Measurements from ENCODE around the genes C2orf80 and IDH1.

DNA sequence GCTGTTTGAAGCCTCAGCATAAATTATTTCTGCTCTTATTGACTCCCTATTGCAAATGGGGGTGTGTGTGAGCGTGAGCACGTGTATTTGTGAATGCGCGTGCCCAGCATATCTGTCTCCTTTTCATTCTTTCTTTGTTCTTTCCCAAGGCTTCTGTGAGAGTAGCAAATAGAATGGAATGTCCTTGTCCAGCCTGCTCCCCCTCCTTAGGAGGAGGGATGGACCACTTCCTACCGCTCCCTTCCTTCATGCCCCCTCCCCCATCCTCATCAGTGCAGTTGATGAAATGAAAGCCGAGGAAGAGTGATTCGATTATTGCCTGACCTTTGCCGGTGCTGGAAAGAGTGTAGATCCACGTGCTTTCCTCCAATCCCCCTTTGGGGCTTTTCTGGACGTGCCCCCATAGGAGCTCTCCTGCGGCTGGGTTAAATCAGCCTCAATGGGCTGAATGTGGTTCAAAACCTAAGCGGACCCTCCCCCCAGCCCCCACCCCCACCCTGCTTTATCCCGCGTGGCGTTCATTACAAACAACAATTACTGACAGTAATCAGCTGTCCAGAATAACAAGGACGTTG, 102.0 kb downstream of the CPO start:
- PRO-cap: no peak

- PRO-cap: no peak
Measured at GRCh38 chr2:207141563-207141859, 24.2 kb downstream of the KLF7 start.

DNA sequence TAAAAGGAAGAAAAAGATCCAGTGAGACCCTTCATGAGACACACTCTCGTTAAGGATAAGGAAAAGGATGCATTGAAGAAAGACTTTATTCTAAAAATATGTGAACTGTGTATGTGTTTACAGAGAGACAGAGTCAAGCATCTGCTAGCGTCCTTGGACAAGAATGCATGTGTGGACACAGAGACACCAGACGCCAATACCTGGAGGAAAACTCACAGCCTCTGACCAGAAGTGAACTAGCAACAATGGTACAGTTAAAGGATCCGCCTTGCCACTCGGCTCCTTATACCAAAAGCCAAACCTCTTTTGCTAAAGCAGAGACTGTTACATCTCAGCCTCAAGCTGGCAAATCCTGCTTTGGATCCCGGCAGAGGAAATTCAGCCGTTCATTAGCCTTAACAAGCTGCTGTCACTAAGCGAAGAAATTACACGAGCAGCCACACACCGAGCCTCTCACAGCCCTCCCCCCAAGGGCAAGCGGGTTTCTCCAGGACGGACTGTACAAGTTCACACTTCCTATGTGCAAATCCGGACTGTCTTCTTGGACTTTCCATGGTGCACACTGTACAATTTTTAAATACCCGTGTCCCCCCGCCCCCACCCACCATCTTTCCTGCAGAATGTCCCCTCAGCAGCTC, 1.8 kb downstream of the KLF7 start:
- PRO-cap: bidirectional peak, plus-strand start at position 455 of the sequence, minus-strand start at position 166 of the sequence

DNA sequence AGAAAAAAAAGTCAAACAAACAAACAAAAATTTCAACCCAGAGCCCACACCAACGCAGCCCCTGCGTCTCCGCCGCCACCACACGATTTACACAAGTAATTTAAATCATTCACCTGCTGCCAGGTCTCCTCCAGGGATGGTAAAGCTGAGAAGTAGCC, 515 bp downstream of the KLF7 start:
- PRO-cap: no peak

GRCh38 chr2:207229017-207229535, 63.3 kb upstream of the KLF7 start:
- PRO-cap: no peak

- PRO-cap: no peak
Measured at GRCh38 chr2:207296527-207296985, 130.8 kb upstream of the KLF7 start.

DNA sequence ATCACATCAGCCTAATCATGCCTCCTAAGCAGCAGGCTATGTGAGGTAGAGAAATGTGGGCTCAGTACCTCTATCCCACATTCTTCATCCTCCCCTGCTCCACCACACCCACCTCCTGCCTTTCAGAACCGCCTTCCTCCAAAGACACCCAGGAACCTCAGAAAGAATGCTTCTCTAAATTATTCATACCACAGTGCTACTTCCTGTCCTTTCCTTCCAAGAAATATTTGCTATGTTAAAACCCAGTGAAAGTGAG, 24.1 kb upstream of the CREB1 start:
- PRO-cap: no peak

- PRO-cap: no peak
Measured at GRCh38 chr2:207515565-207516159, 14.1 kb upstream of the CREB1 start.

GRCh38 chr2:207743002-207744217, 26.3 kb downstream of the FZD5 start:
- PRO-cap: no peak

GRCh38 chr2:207744466-207745260, 25.0 kb downstream of the FZD5 start:
- PRO-cap: no peak

DNA sequence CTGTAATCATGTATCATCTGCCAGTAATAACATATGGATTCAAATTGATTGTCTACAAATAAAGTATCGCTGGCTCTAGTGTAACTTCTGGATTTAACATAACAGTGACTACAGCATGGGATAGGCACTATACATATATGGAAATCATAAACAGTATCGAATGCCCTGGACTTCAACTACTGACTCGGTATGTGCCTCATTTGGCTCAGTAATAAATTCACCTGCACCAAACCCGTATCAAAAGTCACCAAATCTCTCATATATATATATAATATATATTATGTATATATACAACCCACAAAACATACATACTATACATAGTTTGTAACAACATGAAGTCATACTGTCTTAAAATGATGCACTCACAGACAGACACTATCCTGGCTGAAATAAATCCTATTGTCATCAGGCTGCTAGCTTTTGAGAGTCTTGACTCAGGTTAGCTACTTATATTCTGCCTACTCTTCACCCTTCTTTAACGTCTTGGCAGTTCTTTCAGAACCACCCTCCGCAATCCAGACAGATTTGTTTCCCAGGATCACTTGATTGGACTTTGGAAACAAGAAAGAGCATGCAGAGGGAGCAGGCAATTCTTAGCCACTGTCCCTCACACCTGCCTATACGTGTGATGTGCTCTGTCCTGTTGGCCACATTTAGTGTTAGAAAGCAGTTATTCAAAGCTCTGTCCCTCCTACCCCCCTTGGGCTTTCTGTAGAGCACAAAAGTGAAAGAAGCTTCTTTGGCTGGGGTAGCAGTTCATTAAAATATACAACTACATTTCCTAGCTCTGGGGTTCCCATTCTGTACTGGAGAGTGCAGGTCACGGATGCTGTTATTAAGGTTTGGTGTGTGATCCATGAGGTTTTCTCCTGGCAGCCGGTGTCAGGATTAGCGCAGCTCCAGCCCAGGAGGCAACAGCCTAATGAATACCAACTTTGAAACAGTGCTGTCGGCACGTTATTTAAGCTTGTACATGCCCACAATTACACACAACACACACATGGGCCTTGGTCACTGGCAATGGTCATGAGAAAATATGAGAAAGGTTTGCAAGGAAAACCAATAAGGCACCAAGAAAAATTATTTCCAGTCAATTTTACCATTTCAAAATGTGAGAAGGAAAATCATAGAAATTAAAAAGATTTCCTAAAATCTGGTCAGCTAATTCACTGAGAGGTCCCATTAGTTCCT, 6.4 kb downstream of the FZD5 start:
- PRO-cap: no peak

GRCh38 chr2:207801045-207801766, 31.5 kb upstream of the FZD5 start:
- PRO-cap: no peak

DNA sequence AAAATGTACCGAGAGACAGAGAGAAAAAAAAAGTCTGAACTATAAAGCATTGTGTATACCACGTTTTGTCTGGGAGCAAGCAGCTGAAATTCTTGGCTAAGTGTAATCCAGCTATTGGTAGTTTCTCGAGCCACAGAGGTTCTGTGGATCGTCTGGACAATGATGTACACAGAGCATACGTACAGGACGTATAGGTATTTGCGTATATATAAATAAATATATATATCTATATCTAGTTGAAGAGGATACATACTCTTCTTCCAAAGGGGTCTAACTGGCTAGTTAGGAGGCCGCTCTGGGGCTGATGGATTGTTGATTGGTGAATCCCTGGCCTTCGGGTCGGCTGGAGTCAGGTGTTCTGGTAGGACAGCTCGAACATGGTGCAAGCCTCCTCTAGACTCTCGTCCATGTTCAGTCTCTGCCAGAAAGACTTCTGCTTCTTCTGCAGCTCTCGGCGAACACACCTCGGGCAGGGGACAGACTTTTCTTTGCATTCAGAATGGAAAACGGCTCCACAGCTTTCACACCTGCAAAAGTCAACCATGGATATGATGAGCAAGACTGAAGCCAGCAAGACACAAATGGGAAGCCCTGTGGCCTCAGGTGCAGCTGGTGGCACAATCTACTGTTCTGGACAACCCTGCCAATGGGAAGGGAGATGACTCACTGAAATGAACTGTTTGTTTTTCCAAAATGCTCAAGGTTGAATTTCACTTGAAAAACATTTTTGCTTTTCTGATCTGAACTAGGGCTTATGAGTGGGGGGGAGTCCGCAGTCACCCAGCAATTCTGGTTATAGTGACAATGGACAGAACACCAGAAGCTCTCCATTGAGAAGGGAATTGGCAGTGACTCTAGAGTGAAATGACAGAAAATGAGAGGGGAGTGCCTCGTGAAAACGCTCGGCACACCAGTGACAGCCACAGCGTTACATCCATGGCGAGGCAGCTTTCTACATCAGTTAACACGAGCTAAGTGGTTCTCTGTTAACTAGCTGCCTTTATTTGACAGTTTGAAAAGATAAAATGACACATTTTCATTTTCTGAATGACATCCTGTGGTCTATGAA, 58.6 kb upstream of the FZD5 start:
- PRO-cap: no peak

DNA sequence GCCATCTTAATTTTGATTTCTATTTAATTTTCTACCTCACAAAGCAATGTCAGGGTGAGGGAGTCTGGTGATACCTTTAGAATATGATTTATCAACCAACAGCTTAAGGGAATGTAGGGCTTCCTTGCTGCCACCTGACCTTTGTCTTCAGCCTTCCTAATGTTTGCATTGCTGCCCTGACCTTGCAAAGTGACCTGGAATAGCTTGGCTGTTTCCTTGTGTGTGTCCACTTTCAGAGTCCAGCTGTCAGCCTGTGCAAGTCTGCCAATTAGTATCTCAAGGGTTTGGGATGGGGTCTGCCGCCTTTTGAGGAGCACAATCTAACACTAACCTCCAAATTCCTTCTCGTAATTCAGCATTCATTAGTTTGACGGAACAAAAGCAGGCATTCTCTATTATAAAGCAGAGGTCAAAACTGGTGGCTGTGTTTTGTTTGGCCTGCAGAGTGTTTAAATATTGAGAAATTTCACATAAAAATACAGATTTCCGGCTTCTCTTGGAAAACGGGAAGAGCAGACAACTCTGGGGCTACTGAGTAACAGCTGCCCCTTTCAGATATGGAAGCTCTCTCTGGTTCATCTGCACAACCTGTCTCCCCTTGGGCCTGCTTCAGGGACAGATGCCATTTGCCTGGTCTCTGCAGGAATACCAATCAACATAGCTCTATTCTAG, 127.4 kb downstream of the PLEKHM3 start:
- PRO-cap: no peak

DNA sequence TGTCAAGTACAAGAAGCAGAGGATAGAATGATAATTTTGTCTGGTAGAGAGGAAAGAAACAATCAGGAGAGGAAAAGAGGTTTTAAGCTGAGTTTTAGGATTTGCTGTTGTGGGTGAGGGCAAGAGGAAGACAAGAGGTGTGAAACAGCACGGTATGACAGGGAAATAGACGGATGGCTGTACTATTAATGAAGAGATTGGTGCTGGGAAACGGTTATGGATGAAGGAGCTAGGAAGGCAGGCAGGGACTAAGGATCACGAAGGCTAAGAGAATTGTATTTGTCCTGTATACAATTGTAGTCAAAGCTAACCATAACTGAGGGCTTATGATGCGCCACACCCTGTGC, 86.1 kb downstream of the PLEKHM3 start:
- PRO-cap: no peak

DNA sequence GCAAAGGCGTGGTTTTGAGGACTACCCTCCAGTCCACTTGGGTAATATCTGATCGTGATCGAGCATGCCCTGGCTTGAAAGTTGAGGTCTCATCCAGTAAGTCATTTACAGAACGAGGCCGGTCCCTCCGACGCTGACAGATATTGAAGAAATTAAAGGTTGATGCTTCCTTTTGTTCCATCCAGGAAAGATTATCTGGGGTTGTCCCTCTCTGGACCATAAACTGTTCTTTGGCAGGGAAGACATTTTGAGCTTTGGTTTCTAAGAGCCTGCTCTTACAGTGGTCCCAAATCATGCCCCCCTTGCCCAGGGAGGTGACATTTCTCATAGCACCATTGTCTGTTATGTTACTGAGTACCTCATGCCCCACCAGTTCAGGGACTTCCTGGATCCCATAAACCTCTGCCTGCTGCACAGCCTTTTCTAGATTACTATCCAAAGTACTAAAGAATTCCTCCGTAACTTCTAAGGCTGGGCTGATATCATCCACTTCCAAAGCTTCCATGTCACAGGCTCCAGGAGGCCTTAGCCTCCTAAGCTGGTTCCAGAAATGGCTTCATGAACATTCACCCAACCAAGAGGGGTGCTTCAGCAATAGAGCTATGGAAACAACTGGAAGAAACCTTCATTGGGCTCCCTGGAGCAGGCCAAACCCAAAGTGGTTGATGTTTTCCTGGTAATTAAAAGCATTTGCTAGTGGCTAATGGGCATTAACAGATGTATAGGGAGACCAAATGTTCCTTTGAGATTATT, 24.0 kb downstream of the PLEKHM3 start:
- PRO-cap: no peak

DNA sequence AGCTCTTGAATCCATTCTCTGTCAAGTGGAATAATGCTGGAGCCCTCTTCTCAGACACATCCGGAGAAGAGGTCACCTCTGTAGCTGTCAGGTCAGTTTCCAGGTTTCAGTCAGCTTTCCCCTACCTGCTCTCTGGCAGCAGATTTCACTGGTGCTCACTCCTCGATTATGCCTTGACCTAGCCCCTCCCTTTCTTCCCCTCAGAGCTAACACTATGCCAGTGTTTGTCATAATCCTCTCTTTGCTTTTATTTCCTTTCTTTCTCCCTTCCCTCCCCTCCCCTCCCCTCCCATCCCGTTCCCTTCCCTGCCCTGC, 22.5 kb upstream of the PLEKHM3 start:
- PRO-cap: no peak

- PRO-cap: no peak
Measured at GRCh38 chr2:208189712-208190623, at the start of gene C2orf80. TSS of gene C2orf80 (minus strand) at chr2:208190030.

- PRO-cap: bidirectional peak, plus-strand start at chr2:208255231, minus-strand start at chr2:208255072; bidirectional peak, plus-strand start at chr2:208255543, minus-strand start at chr2:208255492
Measured at GRCh38 chr2:208254739-208255859, at the start of gene IDH1. TSS of gene IDH1 (minus strand) at chr2:208255071.

DNA sequence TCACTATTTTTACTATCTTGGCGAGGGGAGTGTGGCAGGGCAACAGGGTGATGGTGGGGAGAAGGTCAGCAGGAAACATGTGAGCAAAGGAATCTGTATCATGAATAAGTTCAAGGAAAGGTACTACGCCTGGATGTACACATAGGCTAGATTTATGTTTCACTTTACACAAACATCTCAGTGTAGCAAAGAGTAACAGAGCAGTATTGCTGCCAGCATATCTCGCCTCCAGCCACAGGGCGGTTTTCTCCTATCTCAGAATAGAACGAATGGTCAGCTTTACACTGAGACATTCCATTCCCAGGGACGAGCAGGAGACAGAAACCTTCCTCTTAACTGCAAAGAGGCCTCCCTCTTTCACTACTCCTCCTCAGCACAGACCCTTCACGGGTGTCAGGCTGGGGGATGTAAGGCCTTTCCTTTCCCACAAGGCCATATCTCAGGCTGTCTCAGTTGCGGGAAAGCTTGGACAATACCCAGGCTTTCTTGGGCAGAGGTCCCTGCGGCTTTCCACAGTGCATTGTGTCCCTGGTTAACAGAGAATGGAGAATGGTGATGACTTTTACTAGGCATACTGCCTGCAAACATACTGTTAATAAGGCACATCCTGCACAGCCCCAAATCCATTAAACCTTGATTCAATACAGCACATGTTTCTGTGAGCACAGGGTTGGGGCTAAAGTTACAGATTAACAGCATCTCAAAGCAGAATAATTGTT, 2.2 kb upstream of the IDH1 start:
- PRO-cap: no peak